Left lung (tissue), 1 donor: ENCODE measurements around a stretch of chr14.

DNA sequence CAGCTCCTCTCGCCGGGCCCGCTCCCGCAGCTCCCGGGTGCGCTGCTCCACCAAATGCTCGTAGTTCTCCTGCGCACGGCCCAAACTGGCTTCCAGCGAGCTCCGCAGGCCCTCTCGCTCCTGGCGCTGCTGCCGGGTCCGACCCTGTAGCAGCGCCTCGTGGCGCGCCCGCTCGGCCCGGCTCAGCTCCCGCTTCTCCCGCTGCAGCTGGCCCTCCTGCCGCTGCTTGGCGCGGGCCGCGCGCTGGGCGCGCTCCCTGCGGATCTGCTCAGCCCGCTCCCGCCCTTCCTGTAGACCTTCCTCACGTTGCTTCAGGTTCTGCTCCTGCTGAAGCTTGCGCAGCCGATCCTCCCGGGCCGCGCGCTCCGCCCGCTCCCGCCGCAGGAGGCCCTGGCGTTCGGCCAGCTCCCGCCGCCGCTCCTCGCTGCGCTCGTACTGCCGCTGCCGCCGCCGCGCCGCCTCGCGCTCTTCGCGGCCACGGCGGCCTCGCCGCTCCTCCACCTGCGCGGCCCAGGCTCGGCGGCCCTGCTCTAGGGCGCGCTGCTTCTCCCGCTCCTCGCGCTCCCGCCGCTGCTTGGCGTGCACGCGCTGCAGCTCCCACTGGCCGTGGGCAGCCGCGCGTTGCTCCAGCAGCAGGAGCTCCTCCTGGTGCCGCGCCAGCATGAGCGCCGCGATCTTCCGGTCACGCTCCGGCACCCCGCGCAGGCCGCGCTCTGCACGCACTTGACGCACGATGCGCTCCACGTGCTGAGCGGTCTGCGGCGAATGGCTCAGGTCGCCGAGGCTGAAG is 2.5 kb downstream of the CCDC177 start:
- PRO-cap, result no peak

DNA sequence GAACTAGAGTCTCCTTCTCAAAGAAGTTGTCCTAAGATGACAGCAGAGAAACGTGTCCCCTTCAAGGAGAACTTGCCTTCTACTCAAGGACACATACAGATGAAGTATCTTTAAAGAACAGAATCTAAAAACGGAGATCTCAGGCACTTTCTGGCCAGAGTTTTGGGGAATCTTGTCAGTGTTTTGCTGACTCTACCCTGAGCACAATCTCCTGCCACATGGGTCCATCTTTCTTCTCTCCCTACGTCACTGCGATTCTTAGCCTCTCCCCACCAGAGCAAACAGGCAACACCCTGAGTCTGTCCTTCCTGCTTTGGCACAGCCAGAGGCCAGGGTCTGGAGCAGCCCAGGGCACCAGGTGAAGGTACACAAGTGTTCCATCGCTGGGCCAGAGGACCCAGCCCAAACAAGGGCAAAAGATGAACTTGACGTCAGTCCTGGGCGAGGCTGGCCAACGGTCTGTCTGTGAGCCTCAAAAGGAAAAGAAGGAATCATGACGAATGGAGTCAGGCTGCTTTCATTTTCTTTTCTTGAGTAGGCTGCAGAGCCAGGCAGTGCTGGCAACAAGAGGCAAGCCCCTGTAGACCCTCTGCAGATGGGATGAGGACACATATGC is 12.7 kb upstream of the CCDC177 start:
- PRO-cap, result no peak

DNA sequence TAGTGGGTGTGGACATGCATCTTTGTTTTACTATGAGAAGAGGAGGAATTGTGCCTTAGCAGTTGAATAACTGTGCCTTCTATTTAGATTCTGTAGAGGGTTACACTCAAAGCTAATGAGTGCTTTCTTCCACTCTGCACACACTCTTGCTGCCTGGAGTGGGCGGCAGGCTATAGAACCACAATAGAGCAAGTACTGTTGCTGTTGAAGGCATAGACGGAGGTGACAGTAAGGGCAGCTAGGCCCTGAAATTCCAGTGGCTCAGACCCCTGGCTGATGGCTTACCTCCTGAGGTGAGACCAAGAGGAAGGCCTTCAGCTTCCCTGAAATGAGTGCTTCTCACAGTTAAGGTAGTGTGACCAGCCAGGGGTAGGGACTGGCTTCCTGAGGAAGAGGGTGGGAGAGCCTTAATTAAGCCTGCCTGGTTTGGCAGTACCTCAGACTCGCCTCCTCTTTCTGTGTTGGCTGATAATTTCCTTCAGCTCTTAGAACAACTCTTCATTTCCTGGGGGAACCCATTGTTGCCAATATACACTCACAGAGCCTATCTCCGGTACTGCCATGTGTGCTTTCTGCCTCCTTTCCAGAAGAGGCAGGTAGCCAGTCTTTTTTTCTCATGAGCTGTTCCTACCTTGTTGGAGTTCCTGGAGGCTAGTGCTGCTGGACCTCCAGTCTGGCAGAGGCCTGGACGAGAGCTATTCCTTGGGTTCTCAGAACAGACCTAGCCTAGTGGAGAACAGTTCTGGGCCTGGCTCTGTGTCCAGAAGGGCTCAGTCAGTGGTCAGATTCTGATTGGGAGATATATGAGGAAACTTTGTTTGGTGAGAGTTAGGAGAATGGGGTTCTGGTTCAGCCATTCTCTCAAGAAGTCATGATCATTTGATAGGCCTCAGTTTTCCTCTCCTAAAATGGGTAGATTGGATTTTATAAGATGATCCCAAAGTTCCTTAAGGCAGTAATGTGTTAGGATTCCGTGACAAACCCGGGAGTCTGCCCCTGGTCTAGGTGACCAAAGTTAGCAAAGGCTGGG is 25.0 kb downstream of the SUSD6 start:
- PRO-cap, result no peak

DNA sequence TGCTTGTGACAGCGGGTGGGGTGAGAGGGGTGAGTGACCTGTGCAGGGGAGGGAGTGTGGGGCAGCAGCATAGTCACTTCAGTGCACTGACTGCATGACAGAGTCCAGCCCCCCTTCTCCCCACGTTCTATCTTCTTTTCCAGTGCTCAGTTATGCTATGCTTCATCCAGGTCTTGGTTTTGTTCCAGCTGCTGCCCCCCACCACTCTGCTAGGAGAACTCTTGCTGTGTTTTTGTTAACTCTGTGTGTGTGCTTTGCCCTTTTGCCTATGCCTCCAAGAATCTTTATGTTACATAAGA is 26.3 kb downstream of the SUSD6 start:
- PRO-cap, result no peak

- PRO-cap, result no peak
Observed at GRCh38 chr14:69643297-69644099, 32.1 kb downstream of the SUSD6 start.

GRCh38 chr14:69657884-69658415 is 46.6 kb downstream of the SUSD6 start:
- PRO-cap, result no peak

DNA sequence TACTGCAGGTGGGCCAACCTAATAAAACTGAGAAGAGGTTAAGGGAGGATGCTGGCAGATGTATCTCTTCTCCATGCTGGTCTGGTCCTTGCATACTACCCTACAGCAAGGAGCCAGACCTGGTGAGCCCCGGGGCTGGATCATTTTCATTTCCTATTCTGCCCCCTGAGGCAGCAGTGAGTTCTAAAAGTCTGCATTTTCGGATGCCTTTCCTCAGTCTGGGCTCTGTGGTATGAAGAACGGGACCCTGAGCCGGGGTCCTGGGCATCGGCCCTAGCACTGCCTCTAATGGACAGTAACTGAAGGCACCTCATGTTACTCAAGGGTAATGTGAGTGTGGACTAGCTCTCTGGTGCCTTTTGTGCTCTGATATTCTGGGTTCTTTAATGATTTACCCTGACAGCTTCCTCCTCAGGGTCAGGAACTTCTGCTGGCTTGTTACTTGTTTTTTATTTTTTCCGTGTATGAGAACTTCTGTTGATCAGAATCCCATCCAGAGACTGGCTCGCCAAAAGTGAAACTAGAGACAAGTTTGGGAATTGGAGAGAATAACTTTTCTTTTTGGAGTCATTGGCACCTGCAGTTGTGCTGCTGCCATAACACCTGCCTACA is 62.2 kb downstream of the SUSD6 start:
- PRO-cap, result no peak

DNA sequence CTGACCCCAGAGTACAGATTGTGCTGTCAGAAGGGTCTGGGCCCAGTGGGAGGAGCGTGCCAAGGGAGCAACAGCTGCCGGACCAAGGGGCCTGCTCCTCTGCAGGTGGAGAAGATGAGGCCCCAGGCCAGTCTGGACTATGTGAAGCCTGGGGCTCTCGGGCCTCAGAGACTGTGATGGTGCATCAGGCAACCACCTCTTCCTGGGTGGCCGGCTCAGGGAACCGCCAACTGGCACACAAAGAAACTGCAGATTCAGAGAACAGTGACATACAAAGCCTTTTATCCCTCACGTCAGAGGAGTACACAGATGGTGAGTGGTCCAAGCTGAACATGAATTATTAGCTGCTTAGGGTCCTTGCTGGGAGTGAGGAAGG is 58.2 kb upstream of the SRSF5 start:
- PRO-cap, result no peak

DNA sequence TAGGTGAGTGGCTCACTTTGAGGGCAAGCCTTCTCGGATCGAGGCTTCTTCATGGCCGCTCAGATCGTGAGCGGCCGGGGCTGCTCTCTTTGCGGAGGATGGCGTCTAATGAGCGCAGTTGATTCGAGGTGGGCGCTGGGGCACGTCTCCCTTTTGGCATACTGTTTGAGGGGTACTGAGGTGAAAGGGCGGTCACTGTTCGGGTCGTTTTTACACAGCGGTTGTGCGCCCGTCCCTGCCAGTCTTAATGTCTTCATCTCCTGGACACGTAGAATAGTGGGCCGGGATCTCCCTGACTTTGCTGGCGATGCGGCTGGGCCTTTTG is 273 bp downstream of the SRSF5 start:
- PRO-cap, result no peak

- PRO-cap, result unidirectional peak, plus-strand start at chr14:69783566
Observed at GRCh38 chr14:69783339-69783949, 13.6 kb downstream of the SLC10A1 start.

DNA sequence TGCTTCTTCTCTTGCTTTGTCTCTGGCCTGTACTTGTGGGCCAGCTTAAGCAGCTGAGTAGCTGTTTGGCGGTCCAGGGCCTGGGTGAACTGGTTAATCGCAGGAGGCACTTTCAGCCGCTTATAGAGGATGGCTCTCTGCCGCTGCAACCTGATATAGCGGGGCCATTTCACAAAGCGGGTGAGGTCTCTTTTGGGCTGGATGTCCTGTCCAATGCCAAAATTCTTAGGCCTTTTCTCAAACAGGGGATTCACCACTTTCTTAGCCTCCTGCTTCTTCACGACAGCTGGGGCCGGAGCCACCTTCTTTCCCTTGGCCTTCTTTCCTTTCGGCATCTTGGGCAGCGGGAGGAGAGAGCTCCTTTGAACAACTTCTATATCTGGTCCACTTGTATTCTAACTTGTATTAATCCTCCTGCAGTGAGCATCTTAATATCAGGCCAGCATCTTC is 6.6 kb downstream of the SMOC1 start:
- PRO-cap, result no peak

DNA sequence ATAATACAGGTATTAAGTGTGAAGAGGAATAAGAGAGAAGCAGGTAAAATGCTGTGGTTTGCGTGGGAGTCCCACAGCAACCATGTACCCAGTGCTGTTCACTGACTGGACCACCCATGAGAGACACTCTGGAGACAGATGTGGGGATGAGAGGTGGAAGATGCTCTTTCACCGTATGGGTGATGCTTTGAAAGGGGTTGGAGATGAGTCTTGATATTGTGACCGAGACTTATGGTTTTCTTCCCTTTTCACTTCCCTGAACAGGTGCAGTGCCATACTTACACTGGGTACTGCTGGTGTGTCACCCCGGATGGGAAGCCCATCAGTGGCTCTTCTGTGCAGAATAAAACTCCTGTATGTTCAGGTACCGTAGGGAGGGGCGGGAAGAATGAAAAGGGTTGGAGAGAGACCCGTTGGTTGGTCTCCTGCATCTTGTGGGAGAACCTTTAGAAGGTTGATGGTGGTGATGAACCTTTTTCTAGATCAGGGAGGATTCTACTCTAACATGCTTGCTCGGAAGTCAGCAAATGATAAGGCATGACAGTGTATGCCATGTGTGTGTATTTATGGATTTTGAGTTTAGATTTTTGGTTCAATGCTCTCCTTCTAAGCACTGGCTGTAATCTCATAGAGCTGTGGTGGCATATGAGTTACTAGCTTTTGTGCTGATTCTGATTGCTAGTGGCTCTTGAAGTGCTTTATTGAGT is 96.4 kb downstream of the SMOC1 start:
- PRO-cap, result no peak

DNA sequence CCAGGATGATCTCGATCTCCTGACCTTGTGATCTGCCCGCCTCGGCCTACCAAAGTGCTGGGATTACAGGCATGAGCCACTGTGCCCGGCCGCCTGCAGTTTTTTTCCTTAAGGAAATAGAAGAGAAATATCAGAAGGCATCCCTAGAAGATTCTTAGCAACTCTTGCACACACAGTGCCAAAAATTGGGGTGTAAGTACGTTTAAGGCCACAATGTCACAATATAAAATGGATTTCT is 63.4 kb upstream of the SLC8A3 start:
- PRO-cap, result no peak

DNA sequence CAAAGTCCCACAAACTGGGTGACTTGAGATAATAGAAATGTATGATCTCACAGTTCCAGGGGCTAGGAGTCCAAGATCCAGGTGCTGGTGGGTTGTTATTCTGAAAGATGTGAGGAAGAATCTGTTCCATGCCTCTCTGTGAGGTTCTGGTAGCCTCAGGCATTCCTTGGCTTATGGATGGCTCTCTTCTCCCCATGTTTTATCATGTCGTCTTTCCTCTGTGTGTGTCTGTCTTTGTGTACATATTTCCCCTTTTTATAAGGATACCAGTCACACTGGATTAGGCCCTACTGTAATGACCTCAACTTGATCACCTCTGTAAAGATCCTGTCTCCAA is 25.2 kb downstream of the TTC9 start:
- PRO-cap, result no peak

DNA sequence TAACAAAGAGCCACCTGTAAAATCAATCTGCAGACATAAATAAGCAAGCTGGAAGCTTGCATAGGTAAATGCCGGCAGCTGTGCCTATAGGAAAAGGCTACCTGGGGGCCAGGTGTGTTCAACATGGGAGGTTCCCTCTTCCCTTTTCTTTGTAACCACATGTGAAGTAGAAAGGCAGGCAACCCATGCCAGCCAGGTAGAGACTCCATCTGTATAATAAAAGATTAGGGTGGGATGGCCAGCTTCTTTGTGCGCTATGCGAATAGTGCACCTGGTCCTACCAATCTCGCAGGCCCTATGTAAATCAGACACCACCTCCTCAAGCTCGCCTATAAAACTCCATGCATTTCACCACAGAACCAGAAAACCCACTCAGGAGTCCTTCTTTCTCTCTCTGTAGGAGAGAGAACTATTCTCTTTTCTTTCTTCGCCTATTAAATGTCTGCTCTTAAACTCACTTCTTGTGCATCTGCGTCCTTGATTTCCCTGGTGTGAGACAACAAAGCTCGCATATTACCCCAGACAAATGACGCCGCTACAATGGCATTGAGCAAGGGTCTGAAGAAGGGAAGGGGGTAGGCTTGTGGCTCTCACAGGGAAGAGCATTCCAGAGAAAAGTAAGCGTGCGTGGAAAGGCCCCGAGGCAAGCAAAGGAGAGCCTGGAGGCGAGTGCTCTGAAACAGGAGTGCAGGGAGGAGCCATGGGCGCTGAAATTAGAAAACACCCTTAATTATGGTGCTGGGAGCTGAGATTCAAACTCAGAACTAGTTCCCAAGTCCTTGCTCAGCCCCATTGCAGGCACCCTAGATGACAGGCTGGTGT is 67.3 kb downstream of the TTC9 start:
- PRO-cap, result no peak

- PRO-cap, result no peak
Observed at GRCh38 chr14:70811538-70812194, 2.4 kb upstream of the MAP3K9 start.

DNA sequence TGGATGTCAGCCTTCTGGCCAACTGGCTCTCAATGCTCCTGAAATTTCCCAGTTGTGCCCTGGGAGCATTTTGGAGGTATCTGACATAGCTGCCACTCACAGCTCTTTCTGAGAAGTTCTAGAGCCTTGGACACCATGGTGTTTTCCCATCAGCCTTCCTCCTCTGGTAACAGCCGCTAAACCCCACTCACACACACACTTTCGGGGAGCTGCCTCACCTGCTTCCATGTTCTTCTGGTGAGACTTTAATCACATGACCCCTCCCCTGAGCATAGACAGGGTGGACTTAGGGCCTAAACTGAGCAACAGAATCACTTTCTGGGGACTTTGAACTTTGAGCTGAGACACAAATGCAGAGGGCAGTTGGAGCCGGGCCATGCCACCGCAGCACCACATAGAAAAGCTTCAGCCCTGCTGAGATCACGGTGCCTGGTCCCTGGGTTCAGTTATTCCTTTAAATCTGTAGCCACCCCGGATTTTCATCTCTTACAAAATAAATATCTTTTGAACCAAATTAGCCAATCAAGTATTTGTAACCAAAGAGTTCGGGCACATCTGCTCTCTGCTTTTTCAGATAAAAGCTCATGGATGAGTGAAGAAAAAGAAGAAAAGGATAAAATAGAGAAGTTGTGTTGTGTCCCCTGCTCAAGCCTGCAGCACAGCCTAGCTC is 18.4 kb upstream of the MAP3K9 start:
- PRO-cap, result no peak

DNA sequence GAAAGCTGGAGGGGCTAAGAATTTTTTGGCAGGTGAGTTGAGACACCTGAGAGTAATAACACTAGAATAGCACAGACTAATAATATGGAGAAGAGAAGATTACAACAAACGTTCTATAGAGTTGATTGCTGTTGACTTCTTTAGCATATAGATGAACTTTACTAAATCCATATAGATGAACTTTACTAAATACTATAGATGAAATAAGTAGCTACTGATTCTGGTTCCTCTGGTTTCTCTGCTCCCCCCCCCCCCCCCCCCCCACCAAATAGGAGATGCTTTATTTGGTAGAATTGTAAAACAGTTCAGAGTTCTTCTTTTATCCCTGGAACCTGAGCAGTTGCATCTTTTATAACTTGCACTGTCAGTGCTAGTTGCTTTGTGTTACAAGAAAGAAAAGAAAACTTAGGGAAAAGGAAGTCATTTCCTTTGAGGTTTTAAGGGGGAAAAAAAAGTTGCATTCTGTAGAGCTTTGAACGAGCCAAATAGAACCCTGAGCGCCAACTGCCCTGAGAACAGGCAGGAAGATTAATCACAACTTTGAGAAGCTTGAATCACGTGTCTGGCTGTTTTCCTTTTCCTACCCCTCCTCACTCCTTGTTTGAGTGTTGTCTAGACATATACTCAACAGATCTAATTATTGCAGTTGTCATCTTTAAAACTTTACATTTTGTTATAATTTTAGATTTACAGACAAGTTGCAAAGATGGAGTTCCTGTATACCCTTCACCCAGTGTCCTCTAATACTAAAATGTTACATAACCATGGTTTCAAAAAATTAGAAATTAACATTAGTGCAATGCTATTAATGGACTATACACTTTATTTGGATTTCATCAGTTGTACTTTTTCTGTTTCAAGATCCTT is 12.4 kb downstream of the PCNX1 start:
- PRO-cap, result no peak

DNA sequence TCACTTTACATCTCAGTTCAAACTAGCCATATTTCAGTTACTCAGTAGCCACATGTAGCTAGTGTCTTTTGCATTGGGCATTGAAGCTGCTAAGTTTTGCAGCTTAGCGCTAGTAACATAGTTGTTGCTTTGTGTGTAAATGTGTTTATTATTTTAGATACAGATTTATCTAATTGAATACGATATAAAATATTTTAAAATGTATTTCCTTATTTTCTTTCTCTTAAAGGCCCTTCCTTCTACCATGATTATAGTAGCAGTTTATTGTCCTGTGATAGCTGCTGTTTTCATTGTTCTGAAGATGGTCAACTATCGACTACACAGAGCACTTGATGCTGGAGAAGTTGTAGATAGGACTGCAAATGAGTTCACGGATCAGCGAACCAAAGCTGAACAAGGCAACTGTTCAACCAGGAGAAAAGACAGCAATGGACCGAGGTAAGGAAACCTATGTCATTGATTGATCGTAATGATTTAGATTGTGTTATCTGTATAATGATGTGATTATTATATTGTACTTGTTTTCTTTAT is 39.5 kb downstream of the PCNX1 start:
- PRO-cap, result no peak

GRCh38 chr14:71001656-71002214 is 94.5 kb downstream of the PCNX1 start:
- PRO-cap, result no peak